Vagina (tissue), 1 donor: ENCODE measurements around the gene SAP30.

DNA sequence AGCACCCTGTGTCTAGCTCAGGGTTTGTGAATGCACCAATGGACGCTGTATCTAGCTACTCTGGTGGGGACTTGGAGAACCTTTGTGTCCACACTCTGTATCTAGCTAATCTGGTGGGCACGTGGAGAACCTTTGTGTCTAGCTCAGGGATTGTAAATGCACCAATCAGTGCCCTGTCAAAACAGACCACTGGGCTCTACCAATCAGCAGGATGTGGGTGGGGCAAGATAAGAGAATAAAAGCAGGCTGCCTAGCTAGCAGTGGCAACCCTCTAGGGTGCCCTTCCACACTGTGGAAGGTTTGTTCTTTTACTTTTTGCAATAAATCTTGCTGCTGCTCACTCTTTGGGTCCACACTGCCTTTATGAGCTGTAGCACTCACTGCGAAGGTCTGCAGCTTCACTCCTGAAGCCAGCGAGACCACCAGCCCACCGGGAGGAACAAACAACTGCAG is 514.3 kb upstream of the GALNTL6 start:
- PRO-cap = no peak
- RAMPAGE, long total RNA = no peak

GRCh38 chr4:172711963-172712398 is 456.6 kb upstream of the GALNT7 start:
- PRO-cap = no peak
- RAMPAGE, long total RNA = no peak

DNA sequence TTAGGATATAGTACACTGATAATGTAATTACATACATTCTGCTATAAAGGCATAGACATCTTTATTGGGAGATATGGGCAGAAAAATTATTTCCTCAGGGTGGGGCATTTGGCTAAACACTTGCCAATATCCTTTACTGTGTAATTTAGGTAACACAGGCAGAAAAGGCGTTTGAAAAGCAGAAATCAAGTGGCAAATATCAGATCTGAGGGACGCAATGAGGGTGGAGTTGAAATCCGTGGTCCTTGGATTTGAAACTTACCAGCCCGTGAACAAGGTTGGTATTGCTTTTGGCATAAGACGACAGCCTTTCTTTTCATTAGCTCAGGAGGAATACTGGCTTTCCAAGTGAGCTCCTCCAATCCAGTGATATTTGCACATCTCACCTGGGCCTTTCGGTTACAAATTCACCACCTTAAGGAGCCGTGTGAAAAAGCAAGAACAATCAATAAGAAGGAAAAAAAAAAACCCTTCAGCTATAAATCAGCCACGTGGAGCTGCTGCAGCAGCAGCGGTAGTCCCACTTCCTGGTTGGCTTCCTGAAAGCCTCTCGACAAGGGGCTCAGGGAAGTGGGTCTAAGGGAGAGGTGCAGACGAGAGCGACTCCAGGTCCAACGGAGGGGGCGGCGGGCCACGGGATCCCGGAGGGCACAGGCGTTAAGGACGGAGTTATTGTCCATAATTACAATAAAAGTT is 763 bp upstream of the GALNT7 start:
- PRO-cap = no peak
- RAMPAGE, long total RNA = no peak

DNA sequence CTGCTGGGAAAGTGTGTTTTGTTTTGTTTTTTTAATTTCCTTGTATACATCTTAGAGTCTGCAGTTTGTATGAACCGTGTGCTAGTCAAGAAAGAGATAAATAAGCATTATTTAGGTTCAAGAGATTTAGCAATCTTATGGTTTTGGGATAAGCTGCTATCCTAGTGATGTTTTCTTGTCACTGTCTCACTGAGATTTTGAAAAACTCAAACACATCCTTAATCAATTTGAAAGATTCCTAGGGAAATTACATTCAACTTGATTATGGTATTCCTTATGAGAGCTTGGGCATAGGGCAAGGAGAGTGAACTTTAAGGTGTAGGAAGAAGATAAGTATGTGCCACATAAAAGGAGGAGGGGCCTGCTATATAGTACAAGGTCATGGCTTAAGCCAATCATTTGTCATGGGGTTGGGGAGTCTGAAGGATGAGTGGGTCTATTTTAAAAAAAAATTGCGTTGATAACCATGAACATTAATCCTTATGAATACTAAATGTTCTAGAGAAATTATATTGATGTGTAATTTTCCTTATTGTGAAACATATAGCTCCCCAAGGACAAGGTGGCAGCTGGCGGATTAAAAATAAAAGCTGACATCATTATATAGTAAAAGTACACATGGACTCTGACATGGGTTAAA is 17.2 kb downstream of the GALNT7 start:
- PRO-cap = no peak
- RAMPAGE, long total RNA = no peak

GRCh38 chr4:173370773-173371728 is at the start of gene SAP30:
TSS of gene SAP30 (plus strand) at chr4:173370954.
- PRO-cap = bidirectional peak, plus-strand start at chr4:173370954, minus-strand start at chr4:173370695
- RAMPAGE, long total RNA = start-site peak on the plus strand at chr4:173370944-173370954, 40 reads

GRCh38 chr4:173525192-173525745 is 4.8 kb downstream of the HAND2 start:
- PRO-cap = no peak
- RAMPAGE, long total RNA = no peak

DNA sequence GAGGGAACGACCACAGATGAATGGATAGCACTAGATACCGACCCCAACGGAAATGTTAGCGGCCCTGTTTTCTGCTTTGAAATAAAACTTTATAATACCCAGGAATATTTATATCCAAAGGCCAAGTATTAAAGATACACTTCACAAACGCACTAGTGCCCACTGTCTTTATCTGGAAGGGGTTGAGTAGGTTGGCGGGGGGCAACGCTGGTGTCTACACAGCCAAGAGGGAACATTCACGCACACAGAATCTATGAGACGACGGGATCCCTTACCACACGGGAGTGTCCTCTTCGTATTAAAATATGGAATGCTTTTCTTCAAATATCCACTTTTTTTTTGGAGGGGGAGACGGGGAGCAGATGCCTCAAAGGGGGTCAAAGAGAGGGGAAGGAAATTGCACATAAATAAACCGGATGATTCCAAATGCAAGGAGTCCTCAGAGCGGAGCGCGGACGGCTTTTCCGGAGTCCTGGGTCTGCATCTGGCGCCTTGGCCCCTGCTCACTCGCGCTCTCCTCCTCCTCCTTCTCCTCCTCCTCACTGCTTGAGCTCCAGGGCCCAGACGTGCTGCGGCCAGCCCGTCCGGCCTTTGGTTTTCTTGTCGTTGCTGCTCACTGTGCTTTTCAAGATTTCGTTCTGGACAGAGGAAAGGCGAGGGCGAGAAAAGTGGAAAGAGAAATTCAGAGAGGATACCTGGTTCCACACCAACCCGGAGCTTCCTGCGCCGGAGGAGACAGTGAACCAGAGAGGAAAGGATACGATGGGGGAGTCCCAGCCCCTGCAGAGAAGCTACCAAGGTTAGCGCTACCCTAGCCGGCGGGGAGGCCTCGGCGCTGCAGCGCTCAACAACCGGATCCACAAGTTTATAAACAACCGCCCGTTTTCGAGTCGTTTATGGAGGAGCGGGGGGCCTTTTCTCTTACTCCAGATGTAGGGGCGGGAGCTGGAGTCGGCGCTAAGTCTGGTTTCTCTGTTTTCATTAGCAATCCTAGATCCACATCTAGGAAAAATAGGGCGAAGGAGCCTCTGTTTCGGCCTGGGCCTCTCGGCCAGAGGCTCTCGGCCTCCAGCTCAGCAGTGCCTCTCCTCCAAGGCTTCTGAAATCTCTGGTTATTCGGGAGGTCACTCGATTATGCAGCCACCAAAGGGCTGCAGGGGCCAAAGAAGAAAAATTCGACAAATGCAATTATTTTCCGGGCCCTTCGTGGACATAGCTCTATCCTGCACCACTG is 2.9 kb downstream of the HAND2 start:
- PRO-cap = no peak
- RAMPAGE, long total RNA = start-site peak on the plus strand centred at position 541 of the sequence, 47 bp wide, 10 reads

DNA sequence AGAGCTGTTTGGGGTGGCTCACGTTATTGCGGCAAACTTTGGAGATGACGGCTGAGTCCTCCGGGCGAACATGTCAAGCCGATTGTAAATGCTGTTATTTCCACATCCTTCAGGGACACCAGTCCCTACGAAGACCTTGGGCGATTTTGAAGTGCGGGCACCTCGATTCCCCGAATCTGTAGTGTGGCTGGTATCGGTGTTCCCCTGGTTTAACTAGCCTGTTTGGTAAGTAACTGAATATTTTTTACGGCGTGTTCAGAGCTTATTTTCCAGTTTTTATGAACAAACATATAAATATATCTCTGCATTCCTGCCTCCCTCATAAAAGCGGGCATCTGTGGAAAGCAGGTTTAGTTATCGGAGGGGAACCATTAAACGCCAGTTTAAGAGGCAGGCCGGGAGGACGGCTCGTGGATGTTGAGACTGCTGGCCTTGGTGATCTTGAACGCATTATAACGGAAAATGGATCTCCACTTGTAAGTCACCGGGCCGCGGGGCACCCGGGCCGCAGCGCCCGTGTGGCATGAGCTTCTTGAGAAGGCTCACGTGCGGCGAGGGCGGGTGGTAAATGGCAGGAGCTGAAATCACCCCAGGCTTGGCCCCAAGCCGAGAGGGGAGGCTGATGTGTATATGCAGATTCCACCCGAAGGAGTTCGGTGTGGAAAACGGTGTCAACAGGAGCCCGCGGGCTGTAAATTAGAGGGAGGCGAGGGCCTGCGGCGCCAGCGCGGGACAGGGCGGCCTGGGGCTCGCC is 1.0 kb upstream of the HAND2 start:
- PRO-cap = no peak
- RAMPAGE, long total RNA = no peak

DNA sequence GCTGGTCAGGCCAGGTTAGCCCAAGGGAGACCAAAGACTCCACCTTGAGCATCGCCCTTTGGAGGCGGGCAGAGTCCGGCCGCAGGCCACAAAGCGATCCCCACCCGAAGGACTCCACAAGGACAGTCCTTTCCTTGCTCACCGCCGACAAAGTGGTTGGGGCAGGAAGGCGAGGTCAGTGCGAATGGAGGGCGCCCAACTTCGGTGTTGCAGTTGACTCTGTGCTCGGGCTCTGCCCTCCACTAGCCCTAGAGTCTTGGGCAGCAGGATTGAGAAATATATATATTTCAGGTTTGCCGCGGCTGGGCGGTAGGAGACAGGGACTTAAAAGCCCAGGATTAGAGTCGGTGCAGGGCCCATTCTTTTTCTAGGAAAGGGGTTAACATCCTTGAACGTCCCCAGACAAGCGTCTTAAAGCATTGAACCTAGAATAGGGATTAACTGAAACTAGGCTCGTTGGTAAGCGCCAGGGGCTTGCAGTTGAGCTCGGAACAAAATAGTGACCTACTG is 1.6 kb upstream of the HAND2 start:
- PRO-cap = no peak
- RAMPAGE, long total RNA = no peak

DNA sequence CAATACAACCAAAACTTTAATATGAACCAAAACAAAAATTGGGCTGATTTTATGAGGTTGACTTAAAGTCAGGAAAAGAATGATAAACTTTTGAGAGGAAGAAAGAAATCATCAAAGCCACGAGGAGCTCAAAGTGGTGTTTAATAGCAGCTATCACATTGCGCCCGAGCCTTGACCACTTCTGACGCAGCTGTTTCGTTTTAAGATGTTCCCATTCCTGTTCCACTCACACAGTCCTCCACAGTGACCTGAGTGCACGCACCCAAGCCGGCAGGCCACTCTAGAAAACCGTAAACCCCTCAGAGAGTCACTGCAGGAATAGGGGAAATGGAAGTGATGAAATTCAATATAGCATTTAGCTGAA is 17.8 kb upstream of the HAND2 start:
- PRO-cap = no peak
- RAMPAGE, long total RNA = no peak

- PRO-cap = unidirectional peak, minus-strand start at chr4:174120521
- RAMPAGE, long total RNA = start-site peak on the minus strand at chr4:174119977-174120613, 8 reads
These were observed 163.3 kb downstream of the FBXO8 start for GRCh38 chr4:174119826-174120844.

GRCh38 chr4:174154486-174155007 is 128.9 kb downstream of the FBXO8 start:
- PRO-cap = no peak
- RAMPAGE, long total RNA = no peak

DNA sequence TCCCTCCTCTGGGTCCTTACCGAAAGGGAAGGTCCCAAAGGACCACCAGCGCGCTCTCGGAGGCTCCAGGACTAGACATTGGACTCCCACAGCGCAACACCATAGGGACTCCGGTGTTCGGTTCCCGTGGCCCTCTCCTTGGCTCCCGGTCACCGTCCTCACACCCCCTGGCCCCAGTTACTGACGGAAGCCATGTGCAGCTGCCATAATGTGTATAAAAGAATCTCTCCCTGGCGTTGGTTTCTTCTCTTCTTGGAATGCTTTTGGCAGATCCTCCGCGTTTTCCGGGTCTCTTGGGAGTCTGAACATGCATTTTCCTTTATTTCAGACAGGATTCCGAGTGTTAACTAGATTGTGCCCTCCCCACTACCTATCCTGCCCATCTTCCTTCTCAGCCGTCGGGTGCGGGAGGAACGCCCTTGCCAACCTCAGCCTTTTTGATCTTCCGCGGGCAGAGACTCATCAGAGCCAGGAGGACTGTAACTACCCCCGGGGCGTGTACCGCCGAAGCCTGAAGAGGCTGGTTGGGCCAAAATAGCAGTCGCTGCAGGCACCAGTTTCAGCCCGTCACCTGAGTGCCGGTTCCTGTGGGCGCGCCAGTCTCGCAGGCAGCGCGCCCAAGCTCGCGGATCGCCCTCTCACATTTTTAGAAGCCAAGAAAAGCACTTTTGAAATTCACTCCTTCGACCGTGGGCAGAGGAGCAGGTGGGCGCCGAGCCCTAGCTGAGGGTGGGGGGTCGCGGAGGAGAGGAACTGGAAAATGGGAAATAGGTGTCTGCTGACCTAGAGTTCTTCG is 69.6 kb downstream of the FBXO8 start:
- PRO-cap = no peak
- RAMPAGE, long total RNA = no peak

DNA sequence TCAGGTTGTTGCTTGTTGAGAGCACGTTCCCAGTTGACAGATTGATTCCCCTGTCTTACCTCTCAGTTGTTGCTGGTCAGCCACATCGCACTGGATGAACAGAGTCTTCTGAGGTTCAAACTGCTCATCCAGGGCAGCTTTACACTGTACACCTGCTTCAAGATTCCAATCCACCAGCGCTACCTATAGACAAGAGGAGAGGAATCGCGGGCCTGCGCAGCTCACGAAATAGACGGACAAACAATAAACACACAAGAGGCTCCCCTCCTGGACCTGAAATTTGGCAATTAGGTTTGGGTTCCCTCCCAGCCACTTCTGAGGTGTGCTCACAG is 437 bp downstream of the HPGD start:
- PRO-cap = no peak
- RAMPAGE, long total RNA = no peak

- PRO-cap = no peak
- RAMPAGE, long total RNA = no peak
These were observed 35.7 kb downstream of the GPM6A start for GRCh38 chr4:175776238-175776796.

DNA sequence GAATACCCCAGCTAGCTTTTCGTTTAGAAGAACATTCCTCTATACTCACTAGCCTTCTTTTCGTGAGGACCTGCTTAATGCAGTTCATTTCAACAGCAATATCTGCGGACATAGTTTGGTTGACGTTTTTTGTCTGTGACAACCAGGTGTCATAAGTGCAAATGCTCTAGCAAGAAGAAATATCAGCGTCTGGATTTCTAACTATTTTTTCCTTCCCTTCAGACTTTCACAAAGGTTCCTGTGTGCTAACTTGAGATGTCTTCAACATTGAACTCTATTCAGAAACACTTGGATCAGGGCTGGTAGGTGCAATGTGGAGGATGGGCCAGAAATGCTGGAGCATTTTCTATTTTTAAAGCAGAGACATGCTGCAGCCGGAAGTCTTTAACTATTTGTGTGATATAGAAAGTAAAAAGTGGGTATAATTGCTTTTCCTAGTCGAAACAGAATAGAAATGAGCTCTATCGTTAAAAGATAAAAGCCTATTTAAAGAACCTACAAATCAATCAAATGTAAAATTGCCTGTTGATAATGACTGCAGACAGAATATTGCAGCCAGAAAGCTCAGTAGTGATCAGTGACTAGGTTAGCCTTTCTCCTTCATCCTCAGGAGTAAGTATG is 31.6 kb downstream of the ASB5 start:
- PRO-cap = no peak
- RAMPAGE, long total RNA = no peak

DNA sequence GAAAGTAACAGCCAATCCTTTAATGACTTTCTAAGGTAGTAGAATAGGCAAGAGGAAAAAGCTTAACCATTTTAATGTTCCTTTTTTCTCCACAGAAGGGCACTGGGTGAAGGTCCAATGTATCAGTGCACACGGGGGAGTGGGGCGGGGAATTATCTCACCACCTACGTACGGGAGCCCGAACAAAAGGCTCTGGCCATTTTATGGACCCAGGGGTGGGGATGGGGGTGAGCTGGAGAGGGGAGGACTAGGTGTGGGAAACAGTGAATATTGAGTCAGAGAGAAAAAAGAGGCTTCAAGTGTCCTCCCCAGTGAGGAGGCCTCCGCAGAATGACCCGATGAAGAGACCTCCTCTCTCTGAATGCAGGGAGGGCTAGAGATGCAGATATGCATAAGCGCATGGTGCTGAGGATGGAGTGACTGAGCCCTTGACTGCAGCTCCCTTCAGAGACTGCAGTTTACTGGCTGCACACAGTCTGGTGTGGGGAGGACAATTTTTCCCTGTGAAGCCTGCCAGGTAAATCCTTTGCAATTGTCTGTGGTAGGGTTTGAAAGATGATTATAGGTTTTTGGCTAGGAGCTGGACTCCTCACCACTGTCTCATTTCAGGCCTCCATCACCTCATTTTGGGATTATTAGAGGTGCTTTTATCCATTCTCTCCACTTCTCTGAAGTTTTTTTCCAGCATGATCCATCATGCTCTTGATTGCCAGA is 61.0 kb downstream of the SPCS3 start:
- PRO-cap = no peak
- RAMPAGE, long total RNA = no peak

- PRO-cap = no peak
- RAMPAGE, long total RNA = no peak
These were observed 91.1 kb upstream of the AGA start for GRCh38 chr4:177533374-177533756.

DNA sequence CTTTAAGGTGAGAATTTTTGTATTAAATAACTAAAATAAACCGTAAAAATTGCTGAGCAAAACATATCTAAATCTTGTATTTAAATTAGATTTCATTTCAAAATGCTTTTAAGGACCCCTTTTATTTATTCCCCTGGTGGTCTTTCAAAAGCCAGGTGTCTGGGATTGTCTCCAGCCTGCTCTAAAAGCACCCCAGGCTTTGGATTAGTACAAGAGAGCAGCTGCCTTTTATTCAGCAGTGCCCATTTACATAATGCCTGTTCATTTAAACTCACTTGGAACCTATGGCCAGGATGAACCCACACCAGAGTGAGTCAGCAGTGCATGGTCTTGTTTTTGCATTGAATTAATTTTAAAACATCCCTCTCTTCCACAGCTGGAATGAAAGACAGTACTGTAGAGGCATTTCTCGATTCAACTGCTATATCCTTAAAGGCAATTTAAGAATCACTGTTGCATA is 64.1 kb upstream of the TENM3 start:
- PRO-cap = no peak
- RAMPAGE, long total RNA = no peak

DNA sequence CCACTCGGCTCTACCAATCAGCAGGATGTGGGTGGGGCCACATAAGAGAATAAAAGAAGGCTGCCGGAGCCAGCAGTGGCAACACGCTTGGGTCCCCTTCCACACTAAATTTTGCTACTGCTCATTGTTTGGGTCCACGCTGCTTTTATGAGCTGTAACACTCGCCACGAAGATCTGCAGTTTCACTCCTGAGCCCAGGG is 144.1 kb downstream of the TENM3 start:
- PRO-cap = no peak
- RAMPAGE, long total RNA = no peak